Cardiac fibroblast (primary cell): ENCODE measurements around a stretch of chr7.

- RRBS = no CpG with 5 or more reads among the region's 24 CpGs
These were observed 2.1 kb downstream of the CHRM2 start for GRCh38 chr7:136870510-136870941.

DNA sequence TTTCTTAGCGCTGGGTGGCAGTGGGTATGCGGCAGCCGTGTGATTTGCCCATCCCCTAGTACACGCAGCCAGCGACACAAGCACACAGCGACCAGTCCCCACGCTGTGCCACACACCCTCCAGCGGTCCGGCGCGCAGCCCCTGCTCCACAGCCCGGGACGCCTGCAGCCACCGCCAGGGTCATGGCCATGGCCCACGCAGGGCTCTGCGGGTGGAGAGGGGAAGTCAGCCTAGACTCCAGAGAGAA, 2.4 kb downstream of the CHRM2 start:
- RRBS = no CpG with 5 or more reads among the region's 16 CpGs

- RRBS = no CpG with 5 or more reads among the region's 18 CpGs
These were observed 32.5 kb upstream of the DGKI start for GRCh38 chr7:137879038-137880010.

DNA sequence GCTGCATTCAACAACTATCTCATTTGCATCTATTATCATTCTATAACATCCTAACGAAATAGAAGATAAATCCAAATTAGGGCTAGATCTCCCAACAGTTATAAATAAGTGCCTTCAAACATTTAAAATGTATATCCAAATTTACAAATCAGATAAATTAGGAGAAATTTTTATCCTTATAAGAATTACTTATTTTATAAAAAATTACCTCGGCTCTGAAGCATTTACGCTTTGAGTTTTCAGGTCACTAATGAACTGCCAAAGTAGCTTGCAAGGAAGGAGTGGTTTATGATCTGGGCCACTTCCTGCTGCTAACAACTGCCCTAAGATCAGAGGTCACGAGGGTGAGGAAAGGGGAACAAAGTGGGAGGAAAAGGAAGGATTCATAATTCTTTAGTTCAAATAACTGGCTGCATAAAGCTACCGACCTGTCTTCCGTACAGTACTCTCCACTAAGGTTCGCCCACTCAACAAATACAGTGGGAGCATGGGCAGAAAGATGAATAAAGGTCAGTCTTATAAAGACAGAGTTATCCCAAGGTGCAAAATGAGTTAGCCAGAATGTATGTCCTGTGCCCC, 66.1 kb downstream of the CREB3L2 start:
- RRBS = no CpG with 5 or more reads among the region's 7 CpGs

GRCh38 chr7:137950777-137951398, 51.0 kb downstream of the CREB3L2 start:
- RRBS = no CpG with 5 or more reads among the region's 7 CpGs

GRCh38 chr7:137962575-137963534, 39.0 kb downstream of the CREB3L2 start:
- RRBS = no CpG with 5 or more reads among the region's 12 CpGs

DNA sequence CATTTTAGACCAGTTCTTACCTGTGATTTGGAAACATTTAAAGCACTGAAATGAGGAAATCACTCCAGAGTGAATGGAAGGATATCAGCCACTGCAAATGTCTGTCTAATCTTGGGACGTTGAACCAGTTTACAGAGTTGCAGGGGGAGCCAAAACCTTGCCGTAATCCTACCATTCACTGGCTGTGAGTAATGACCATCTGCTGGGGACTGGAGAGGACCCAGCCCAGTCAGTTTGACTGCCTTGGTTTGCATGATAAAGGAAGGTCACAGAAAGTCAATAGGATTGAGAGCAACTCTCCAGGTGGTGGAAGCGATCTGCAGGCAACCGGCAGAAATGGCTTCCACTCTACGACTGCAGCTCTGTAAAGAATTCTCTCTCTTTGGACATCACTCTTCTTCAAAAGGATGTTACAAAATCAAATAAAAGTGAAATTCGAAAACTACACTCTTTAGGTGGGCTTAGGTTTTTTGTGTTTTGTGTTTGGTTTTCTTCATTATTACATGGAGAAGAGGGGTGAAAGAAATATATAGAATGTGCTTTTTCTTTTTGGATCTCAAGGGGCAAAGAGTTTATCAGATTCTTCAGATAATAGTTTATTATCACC, 167.3 kb downstream of the AKR1D1 start:
- RRBS = no CpG with 5 or more reads among the region's 6 CpGs

GRCh38 chr7:138459533-138460009, 488 bp upstream of the TRIM24 start:
- RRBS = no CpG with 5 or more reads among the region's 10 CpGs

- RRBS = no CpG with 5 or more reads among the region's 17 CpGs
These were observed 45.3 kb upstream of the TMEM213 start for GRCh38 chr7:138752267-138753038.

DNA sequence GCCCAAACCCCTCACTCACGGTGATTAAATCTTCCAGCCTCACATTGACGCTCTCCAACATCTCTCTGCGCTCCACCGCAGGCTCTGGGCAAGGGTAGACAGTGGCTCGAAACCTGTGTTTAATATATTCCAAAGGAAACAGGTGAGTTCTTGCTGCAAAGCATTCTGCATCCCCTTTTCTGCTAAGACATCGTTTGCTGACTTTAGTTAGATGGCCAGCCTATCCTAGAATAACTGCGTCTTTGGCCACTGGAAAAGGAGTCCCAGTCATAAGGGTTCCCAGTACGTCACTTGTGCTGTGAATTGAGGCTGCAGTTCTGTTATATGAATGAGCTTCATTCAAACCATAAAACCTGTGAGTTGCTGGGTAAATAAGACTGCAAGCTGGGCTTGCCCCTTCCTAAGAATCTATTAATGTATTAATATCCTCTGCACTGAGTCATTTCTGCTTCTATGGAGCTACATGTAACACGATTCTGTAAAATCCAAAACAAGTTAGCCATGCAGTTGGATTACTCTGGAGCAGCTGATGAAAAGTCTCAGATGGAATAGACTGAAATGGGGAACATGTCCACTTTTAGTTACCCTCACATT, 42.0 kb upstream of the TMEM213 start:
- RRBS = no CpG with 5 or more reads among the region's 9 CpGs

GRCh38 chr7:138958520-138959141, 22.6 kb downstream of the KIAA1549 start:
- RRBS = no CpG with 5 or more reads among the region's 11 CpGs

DNA sequence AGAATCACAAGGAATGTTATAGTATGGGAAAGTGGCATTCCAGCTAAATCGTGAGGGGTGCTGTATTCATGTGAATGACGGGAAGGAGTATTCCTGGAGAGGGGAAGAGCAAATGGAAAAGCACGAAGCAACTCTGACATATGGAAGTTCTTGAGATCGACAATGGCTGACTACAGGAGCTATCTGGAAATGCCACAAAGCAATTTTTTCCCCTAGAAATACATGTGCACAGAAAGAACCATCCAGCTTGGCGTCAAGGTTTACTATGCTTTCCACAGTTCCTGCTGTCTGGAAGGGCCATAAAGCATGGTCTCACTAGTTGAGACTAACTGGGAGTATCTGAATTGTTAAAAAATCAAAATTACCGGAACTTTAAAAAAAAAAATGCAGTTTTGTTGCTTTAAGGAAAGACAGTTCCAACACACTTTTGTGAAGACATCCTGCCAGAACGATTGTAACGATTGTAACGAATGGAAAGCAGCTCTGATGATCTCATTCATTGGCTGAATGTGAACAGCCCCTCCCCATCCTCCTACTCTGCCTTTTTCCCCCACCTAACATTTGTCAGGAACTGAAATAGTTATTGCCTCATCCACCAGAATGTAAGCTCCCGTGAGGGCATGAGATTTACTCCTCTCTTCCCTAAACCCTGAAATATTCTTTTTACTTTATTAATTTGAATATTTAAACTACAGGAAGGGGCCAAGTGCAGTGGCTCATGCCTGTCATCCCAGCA, 23.0 kb upstream of the ZC3HAV1L start:
- RRBS = no CpG with 5 or more reads among the region's 10 CpGs

DNA sequence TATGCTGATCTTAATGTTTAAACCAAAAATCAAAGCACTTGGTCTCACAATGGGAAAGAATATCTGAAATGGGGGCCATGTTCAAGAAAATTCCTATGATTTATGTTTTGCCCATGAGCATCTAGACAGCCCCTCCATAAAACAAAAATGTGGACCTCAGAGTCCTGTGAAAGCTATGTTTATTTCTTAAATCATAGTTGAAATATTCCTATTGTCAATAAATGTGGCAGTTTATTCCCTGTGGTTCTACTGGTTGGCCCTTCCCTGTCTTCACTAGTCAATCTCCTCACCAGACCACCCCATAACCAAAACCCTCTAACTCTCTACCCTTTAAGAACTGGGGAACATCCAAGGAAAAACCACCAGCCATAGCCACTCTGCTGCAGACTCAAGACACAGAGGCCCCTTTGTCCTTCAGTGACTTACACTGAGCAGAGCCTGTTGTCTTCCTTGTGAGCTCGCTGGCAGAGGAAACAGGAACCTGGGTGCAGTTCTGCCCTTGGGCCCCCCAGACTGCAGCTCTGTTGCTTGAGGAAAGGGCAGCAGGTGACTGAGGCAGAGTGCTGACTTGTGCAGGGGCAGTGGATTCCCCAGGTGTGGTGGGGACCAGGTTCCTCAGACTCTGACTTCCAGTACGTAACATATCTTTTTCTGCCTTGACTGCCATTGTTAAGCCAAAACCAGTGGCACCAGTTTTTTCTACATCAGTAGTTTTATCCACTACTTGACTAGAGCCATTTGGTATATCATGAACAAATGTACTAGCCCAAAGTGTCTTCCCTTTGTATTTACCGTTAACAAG, 30.6 kb downstream of the ZC3HAV1 start:
- RRBS = no CpG with 5 or more reads among the region's 3 CpGs

DNA sequence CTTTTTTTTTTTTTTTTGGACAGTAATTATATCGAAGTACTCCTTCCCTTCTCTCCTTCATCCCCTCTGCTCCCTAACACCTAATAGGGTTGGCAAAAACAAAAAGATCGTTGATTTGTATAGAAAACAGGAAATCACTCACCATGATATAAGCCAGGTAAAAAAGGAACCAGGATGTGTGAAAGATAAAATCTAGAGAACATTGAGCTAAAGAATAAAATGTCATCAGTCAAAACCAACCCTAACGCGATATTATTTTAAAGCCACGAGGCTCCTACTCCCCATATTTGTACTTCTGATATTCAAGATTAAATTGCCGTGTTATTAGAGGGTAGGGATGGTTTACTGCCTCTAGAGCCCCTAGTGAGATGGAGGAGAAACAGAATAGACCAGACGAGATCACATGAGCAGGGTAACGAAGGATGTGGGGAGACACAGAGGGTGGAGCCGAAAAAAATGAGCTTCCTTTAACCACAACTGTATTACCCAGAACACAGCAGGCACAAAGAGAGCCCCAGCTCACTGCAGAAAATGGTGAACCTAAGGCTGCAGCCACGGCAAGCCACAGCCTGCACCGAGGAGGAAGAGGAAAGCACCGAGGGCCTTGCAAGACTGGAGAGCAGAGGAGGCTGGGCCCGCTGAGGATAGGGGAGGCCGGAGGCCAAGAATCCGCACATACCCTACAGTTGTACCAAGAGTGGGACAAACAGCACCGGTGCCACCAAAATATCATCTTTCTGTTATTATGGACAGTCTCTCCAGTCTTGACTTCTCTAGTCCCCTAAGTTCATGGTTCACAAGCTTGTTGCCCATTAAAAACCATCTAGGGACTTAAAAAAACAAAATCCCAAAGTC, 14.3 kb downstream of the ZC3HAV1 start:
- RRBS = no CpG with 5 or more reads among the region's 16 CpGs

DNA sequence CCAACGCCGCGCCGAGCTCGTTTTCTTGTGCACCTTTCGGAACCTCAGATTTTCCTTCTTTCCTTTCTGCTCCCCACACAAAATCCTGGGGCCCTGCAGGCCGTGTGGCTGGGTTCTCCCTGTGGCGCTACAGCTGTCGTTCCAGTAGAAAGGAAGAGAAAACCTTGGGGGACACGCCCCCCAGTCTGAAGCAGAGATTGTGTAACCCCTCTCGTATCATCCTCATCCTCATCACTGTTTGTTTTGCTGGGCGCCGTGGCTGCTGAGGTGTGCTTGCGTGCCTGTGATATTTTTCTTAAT, 1.1 kb downstream of the UBN2 start:
- RRBS = no CpG with 5 or more reads among the region's 14 CpGs

GRCh38 chr7:139292098-139292608, 49.0 kb upstream of the FMC1 start:
- RRBS = no CpG with 5 or more reads among the region's 7 CpGs

GRCh38 chr7:139426802-139427569, 56.5 kb downstream of the KLRG2 start:
- RRBS = no CpG with 5 or more reads among the region's 6 CpGs

GRCh38 chr7:139434303-139434911, 49.1 kb downstream of the KLRG2 start:
- RRBS = no CpG with 5 or more reads among the region's 13 CpGs

GRCh38 chr7:139565386-139566281, 42.1 kb downstream of the CLEC2L start:
- RRBS = no CpG with 5 or more reads among the region's 3 CpGs

GRCh38 chr7:139572169-139573111, 49.0 kb downstream of the CLEC2L start:
- RRBS = 93% methylated on average over 4 of the region's 34 CpGs